Measurements from ENCODE around the genes TPM4, RAB8A and CPAMD8.

DNA sequence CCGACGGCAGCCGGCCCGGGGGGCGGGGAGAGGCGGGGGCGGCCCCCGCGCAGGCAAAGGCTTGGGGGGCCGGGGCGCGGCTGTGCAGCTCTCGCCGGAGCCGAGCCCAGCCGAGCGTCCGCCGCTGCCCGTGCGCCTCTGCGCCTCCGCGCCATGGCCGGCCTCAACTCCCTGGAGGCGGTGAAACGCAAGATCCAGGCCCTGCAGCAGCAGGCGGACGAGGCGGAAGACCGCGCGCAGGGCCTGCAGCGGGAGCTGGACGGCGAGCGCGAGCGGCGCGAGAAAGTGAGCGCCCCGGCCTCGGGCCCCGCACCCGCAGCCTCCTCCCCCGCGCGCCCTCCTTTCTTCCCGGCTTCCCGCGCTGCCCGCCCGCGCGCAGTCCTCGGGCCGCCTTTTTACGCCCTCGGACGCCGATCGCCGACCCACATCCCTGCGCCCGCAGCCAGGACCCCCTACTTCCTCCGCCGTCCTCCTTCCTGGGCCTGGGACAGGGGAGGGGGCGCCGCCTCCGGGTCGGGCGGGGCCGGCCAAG is at the start of gene TPM4:
Gene TPM4, plus strand, starts transcription at position 83 of the 532 bp plus-strand sequence.
- RRBS: 2% methylated on average over 24 of the region's 74 CpGs

- RRBS: 1% methylated on average over 17 of the region's 92 CpGs
Measured at GRCh38 chr19:16111140-16112065, at the start of gene RAB8A. TSS of gene RAB8A (plus strand) at chr19:16111889.

GRCh38 chr19:16112066-16112308 is 298 bp downstream of the RAB8A start:
- RRBS: no CpG with 5 or more reads among the region's 18 CpGs

GRCh38 chr19:16319362-16319781 is 5.3 kb upstream of the KLF2 start:
- RRBS: no CpG with 5 or more reads among the region's 10 CpGs

GRCh38 chr19:16374358-16374659 is 49.7 kb downstream of the KLF2 start:
- RRBS: no CpG with 5 or more reads among the region's 9 CpGs

DNA sequence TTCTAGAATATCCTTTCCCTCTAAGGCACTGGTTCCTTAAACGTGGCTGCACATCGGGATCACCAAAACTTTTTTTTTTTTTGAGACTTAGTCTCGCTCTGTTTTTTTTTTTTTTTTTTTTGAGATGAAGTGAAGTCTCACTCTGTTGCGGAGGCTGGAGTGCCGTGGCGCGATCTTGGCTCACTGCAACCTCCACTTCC is 9.5 kb upstream of the EPS15L1 start:
- RRBS: no CpG with 5 or more reads among the region's 7 CpGs

- RRBS: no CpG with 5 or more reads among the region's 20 CpGs
Measured at GRCh38 chr19:16509400-16510051, 13.3 kb downstream of the C19orf44 start.

- RRBS: 98% methylated on average over 4 of the region's 32 CpGs
Measured at GRCh38 chr19:16522732-16523622, 19.3 kb downstream of the CHERP start.

DNA sequence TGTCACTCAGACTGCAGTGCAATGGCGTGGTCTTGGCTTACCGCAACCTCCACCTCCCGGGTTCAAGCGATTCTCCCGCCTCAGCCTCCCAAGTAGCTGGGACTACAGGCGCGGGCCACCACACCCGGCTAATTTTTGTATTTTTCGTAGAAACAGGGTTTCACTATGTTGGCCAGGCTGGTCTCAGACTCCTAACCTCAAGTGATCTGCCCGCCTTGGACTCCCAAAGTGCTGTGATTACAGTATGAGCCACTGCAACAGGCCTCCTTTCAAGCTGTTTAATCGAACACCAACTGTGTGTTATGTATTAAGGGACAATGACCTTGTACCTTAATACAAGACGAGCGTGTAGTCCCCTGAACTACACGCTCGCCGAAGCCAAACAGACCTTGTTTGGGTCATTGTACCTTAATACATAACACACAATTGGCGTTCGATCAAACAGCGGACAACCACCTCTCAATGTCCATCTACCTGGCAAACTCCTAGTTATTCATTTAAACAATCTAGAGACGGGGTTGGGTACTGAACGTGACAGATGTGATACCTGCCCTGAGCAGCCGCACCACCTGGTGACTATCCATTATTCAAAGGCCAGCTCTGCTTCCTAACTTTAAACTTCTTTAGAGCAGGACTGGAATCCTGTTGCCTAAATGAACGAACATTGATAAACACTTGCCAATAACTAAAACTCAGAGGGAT is 1.4 kb downstream of the CHERP start:
- RRBS: no CpG with 5 or more reads among the region's 23 CpGs

GRCh38 chr19:16560050-16560469 is 12.2 kb downstream of the SLC35E1 start:
- RRBS: no CpG with 5 or more reads among the region's 8 CpGs

- RRBS: no CpG with 5 or more reads among the region's 17 CpGs
Measured at GRCh38 chr19:17025934-17026434, 626 bp downstream of the CPAMD8 start.

DNA sequence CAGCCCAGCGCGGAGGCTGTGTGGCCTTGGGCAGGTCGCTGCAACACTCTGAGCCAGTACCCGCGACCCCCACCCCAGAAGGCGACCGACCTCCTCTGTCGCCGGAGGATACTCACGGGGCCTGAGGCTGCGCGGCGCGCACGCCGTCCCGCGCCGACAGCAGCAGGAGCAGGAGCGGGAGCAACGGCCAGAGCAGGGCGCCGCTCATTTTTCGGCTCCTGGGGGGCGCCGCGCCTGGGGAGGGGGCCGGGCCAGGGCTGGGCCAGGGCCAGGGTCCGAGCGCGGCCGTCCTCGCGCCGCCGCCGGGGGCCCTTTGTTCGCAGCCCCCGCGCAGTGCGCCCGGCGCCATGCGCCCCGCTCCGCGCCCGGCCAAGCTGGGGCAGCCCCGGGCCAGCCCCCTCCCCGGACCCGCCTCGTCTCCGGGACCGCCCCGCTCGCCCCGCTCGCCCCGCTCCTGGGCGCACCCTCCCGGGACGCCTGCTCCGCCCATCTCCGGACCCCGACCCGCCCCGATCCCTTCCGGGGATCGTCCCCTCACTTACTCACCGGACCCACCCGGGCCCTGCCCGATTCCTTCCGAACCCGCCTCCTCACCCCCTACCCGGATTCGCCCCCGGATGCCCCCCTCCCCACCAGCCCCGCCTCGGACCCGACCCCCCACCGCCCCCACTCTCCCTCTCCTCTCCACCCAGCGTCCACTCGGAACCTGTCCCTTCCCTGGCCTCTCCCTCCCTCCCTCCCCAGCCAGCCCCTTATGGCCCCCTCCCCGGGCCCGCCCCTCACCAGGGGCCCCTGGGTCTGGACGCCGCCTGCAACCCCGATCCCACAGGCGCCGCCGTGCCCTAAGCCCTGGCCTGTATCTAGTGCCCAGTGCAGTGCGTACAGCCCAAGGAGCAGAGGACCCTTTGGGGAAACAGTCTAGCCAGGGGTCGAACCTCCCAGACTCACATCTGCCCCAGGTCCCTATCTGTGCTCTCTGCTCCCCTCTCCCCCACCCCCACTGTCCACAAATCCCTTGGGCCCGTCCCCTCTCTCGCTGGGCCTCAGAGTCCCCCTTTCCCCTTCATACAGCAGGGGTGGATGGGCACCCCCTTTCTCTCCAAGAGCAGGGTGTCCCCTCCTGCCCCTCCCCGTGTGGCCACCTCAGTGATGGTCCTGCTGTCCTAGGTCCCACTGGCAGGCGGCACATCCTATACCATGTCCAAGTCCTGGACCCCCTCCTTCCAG is at the start of gene CPAMD8:
Gene CPAMD8, minus strand, starts transcription at position 376 of the 1,227 bp plus-strand sequence.
- RRBS: 3% methylated on average over 9 of the region's 97 CpGs

DNA sequence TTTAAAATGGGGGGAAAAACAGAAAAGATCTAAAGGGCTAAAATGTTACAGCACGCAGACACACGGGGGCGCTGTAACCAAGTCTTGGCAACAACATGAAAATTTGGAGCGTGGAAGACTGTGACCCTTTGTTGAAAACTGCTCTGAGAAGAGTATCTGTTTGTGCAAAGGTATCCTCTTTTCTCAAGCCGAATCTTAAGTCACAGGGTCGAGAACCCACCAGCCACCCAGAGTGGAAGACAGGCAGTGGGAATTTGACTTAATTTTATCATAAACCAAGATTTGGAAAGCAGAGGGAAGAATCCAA is 7.7 kb downstream of the HAUS8 start:
- RRBS: no CpG with 5 or more reads among the region's 6 CpGs

DNA sequence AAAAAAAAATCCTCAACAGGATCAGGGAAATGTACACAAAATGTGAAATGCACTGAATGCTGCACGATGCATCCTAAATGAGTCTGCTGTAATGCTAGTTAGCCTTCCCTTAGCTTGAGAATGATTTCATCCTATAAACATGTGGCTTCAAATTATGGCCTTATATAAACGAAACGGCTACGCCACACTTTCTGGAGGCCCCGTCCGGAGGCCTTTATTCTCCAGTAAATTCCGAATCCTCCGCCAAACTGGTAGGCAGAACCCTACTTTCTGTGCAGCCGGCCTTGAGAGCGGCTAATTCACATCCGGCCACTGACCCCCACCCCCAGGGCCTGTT is 13.7 kb downstream of the MYO9B start:
- RRBS: 100% methylated on average over 2 of the region's 11 CpGs

DNA sequence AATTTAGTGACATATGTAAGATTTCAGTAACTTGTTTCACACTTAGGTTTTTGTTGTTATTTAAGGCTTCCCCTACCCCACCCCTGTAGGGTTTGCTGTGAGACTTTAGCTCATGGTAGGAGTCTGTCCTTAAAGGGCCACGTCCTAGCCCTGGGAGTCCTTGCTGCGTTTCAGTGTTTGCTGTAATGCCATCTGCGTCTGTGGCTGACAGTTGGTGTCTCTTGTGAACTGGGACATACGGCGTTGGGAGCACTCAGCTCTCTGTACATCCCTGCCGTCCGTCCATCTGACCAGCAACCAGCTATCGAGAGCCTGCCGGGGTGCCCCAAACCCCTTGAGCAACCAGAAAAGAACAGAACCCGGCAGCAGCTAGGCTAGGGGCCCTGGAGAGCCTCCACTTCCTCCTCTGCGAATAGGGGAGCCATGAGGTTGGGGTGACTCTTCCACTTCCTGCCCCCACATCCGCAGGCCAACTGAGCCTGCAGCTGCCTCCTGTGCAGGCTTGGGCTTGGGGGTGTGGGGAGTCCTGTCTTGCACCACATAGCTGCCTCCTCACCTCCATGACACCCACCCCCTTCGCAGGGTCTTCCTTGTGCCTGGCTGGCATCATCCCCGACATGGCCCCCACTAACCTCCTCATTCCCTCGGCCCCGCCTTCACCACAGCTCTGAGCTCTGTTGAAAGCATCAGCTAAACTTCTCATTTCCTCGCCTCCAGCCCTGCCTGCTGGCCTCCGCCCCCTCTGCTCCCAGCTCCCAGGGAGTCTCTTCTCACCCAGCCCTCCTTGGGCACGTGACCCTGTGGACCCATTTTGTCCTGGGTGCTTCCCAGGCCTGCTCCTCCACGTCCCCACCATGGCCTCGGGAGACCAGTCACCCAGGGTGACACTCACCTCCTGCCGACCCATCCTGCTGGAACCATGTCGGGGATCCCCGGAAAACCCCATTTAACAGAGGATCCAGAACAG is 50.2 kb downstream of the MYO9B start:
- RRBS: no CpG with 5 or more reads among the region's 24 CpGs

GRCh38 chr19:17149615-17150025 is 65.5 kb upstream of the USE1 start:
- RRBS: no CpG with 5 or more reads among the region's 6 CpGs

DNA sequence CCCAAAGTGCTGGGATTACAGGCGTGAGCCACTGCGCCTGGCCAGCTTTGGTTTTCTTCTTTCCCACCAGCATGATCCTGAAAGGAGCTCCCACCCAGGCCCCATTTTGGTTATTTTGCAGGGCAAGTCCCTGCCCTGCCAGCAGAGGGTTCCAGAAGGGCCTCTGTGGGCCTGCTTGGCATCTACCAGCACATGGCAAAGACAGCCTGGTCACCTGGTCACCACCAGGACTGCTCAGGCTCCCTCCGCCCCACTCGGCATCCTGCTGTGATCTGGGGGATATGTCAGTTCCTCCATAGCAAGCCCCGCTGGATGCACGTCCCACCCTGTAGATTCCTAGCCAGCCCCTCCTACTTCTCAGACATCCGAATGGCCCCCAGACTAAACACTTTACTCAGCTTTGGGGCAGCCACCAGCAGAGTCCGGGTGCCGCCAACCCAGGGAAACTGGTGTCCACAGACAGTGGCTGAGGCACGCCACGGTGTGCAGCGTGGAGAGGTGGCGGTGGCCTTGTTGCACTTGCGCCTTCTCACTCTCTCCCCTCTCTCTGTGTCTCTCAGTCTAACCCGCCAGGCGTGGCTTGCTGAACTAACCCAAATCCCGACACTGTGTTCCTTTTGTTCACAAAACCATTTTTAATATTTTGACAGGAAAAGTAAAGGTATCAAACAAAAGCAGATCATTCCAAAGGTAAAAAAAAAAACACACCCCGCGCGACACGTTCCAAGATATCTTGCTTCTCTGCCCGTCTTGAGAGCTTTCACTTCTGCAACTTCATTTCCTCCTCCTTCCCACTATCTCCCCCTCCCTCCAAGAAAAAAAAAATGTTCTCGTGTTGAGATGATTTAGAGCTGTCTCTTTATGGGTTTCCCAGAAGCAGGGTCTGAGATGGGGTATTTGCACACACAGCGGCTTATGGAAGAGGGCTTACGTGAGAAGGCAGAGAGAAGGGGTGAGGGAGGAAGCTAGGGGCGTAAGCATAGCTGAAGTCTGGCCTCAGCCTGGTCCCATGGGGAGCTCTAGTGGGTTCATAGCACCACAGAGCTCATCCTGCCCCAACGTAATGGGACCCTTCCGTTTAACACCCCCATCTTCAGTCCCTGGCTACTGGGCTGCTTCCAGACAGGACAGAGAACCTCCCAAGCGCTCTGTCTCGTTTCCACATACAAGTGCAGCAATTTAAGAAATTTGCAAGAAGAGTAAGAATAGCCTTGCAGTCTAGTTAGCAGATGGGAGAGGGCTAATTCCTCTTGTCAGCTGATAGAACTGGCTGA is 31.5 kb upstream of the USE1 start:
- RRBS: no CpG with 5 or more reads among the region's 30 CpGs

GRCh38 chr19:17195371-17195729 is 19.8 kb upstream of the USE1 start:
- RRBS: no CpG with 5 or more reads among the region's 9 CpGs

GRCh38 chr19:17212914-17213428 is 2.2 kb upstream of the USE1 start:
- RRBS: no CpG with 5 or more reads among the region's 12 CpGs

- RRBS: under 1% methylated on average over 6 of the region's 40 CpGs
Measured at GRCh38 chr19:17215493-17216391, 585 bp downstream of the USE1 start.

Data from GM12891 (cell line).